Renal cortical epithelial cell (primary cell): ENCODE data around the gene DKK2.

- RRBS = no CpG with 5 or more reads among the region's 3 CpGs
These were observed 18.9 kb downstream of the PPP3CA start for GRCh38 chr4:101328325-101328976.

GRCh38 chr4:101337749-101337948 is 9.7 kb downstream of the PPP3CA start:
- RRBS = no CpG with 5 or more reads among the region's 3 CpGs

GRCh38 chr4:101345095-101345606 is 2.2 kb downstream of the PPP3CA start:
- RRBS = no CpG with 5 or more reads among the region's 6 CpGs

DNA sequence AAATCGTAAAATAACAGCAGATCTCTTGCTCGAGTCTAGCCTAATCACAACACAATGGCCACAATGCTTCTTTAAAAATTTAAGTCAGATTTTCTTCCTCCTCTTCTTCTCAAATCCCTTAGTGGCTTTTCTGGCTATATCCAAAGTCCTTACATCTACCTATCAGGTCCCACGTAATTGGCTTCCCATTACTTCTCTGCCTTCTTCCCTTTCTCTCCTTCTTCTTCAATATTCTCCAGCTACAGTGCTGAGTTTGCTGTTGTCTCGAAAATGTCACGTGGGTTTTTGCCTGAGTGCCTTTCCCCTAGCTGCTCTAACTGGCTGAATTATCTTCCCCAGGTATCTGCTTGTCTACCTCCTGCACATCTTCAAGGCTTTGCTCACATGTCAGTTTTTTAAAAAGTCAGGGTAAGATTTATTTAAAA is 90.9 kb upstream of the BANK1 start:
- RRBS = no CpG with 5 or more reads among the region's 5 CpGs

DNA sequence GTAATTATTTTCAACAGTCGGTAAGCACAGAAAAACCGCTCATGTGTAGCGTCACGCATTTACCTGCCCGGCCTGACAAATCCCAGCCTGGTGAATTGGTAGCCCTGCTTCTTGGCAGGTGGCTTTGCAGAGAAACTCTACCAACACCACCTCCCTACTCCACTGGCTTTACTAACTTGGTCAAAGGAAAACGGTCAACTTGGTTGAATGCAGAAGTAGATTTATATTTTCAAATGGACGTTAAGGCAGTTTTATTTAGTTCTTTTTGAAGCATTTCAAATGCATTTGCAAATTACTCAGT is 732 bp downstream of the BANK1 start:
- RRBS = no CpG with 5 or more reads among the region's 7 CpGs

DNA sequence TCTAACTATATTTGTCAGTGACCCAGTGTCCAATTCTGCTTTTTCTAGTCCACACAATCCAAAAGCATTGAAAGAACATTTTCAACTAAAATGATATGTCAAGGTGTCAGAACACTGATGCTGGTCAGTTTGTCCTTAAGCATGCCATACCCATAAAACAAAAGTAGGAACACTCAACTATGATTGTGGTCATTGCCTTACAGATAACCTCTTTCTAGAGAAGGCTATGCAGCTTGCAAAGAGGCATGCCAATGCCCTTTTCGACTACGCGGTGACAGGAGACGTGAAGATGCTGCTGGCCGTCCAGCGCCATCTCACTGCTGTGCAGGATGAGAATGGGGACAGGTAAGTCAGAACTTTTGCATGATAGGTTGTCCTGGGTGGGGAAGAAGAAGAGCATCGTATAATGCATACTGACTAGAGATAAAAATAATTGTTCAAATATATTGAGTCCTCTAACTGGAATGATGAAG is 96.2 kb downstream of the NFKB1 start:
- RRBS = no CpG with 5 or more reads among the region's 7 CpGs

- RRBS = no CpG with 5 or more reads among the region's 17 CpGs
These were observed 111.7 kb downstream of the NFKB1 start for GRCh38 chr4:102612545-102613573.

DNA sequence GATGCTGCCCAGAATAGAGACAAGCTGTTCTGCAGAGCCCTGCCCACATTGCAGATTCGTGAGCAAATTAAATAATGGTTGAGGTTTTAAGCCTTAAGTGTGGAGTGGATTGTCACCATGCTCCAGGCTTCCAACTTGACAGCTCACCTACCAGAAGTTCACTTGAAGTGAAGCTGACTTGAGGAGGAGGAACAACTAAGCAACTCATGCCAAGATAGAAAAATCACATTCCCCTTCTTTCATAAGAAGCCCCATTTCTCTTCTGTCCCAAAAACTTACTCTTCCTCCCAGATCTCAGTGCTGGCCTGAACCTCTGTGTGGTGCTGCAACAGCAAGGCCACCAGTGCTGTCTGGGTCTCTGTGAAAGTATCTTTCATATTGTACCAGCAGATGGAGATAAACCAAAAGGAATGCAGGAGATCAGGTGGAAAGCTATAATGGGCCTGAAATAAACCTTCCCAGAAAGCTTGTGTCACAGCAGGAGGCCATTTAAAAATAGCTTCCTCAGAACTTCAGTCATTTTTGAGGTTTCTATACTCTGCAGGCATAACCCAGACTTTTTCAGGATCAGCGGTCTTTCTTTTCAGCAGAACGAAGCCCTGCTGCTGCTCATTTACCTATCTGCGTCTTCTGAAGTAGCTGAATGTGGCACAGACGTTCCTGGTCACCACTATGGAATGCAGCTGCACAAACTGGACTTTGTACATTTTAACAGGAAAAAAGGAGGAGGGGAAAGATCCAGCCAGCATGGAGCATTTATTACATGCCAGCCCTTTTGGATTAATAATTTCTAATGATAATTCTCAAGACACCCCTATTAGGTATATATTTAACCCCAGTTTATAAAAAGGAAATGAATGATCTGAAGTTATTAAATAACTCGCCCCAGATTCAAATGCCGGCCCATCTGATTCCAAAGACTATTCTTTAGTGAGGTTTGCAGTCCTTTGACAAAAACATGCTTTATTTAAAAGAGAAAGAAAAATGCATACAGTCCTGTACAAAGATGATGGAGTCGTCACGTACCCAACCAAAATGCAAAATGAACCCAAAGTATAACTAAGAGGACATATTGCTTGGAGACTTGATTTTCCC is 119.6 kb downstream of the NFKB1 start:
- RRBS = no CpG with 5 or more reads among the region's 9 CpGs

- RRBS = no CpG with 5 or more reads among the region's 7 CpGs
These were observed 121.2 kb downstream of the MANBA start for GRCh38 chr4:102639447-102640146.

- RRBS = no CpG with 5 or more reads among the region's 6 CpGs
These were observed 21.7 kb downstream of the UBE2D3 start for GRCh38 chr4:102805446-102806246.

- RRBS = no CpG with 5 or more reads among the region's 9 CpGs
These were observed 764 bp upstream of the UBE2D3 start for GRCh38 chr4:102828217-102828413.

DNA sequence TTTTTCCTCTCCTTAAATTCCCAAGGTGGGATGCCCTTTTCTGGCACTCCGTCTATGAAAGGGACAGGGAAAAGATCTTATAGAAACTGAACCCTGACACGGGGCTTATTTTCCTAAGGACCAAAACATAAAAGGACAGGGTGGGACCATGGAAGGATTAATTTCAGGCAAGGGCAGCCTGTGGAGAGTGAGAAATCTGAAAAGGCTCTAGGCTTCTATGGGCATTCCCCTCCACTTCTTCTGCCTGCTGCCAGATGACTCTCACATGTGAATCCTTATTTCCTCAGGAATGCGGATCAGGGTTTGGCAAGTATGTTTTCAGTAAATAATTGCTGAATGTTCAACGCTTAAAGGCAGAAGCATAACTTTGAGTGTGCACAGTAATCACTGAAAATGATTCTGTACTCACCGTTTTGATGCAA is 625 bp upstream of the ARHGEF38 start:
- RRBS = no CpG with 5 or more reads among the region's 5 CpGs

- RRBS = no CpG with 5 or more reads among the region's 3 CpGs
These were observed 1.3 kb downstream of the ARHGEF38 start for GRCh38 chr4:105553751-105554116.

- RRBS = no CpG with 5 or more reads among the region's 34 CpGs
These were observed at the start of gene DKK2 for GRCh38 chr4:107036098-107036874. TSS of gene DKK2 (minus strand) at chr4:107036313.

- RRBS = no CpG with 5 or more reads among the region's 1 CpG
These were observed 86.9 kb downstream of the PAPSS1 start for GRCh38 chr4:107633118-107633606.

DNA sequence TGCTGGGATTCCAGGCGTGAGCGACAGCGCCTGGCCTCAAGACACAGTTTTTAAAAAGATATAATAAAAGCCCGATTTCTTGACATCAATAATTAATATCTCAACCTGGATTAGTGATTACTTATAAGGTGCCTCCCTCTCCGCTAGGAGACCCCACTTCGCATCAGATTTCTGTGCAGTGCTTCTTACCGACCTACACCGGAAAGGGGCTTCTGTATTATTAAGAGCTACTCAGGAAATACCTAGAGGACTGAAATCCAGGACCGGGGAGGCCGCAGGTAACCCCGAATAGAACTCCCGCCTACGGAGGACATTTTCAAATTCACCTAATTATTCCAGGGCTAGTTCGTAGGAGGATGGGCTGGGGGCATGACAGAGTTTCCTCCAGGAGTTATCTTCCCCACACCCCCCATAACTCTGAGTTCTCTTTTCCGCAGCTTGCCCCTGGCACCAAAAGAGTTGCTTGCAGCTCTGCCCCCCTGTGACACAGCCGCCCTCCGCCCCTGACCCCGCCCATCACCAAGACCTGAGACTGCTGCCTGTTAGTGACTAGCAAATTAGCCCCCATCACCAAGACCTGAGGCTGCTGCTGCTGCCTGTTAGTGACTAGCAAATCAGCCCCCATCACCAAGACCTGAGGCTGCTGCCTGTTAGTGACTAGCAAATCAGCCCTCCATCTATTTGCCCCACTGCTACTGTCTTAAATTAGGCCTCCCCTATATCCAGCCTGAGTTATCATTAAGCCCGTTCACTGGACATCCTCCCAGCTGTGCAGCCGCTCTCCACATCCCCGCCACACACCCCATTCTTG is 1.3 kb upstream of the PAPSS1 start:
- RRBS = no CpG with 5 or more reads among the region's 21 CpGs

- RRBS = no CpG with 5 or more reads among the region's 3 CpGs
These were observed 44.2 kb downstream of the SGMS2 start for GRCh38 chr4:107868691-107869511.

GRCh38 chr4:107977533-107977915 is 12.2 kb upstream of the HADH start:
- RRBS = no CpG with 5 or more reads among the region's 4 CpGs

- RRBS = no CpG with 5 or more reads among the region's 5 CpGs
These were observed 18.9 kb downstream of the HADH start for GRCh38 chr4:108008483-108009147.